Bronchus fibroblast of lung (primary cell): ENCODE measurements around a stretch of chr13.

GRCh38 chr13:111248887-111249231 lies 71.6 kb upstream of the TEX29 start:
- RAMPAGE, long total RNA, result no peak

- RAMPAGE, long total RNA, result no peak
Observed at GRCh38 chr13:111372621-111373079, 52.2 kb downstream of the TEX29 start.

- RAMPAGE, long total RNA, result no peak
Observed at GRCh38 chr13:111645904-111646103, 325.4 kb downstream of the TEX29 start.

- RAMPAGE, long total RNA, result no peak
Observed at GRCh38 chr13:112067748-112068342, 896 bp downstream of the SOX1 start.

DNA sequence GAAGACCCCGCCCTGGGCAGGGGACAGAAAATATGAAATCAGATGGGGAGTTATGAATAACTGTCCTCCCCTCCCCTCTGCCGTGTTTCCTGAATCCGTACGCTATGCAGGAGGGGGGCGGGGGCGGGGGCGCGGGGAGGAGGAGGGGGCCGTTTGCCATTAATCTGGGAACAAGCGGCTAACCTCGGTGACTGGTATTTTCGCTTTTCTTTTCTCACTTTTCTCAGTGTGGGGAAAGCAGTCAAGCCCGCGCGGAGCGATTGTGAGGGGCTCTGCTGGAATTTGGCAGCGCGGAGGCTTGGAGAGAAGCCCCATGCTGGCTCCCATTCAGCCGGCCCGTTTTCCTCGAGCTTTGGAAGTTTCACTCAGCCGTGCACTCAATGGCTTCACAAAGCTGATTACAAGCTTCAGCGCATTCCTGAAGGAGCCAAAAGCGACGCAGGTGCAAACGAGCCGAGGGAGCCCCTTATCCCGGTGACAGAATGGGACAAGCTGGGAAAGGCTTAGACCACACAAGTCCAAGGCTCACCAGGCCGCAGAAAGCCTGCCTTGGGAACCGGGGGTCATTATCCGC lies 36.9 kb downstream of the SOX1 start:
- RAMPAGE, long total RNA, result no peak

GRCh38 chr13:112204801-112205388 lies 137.9 kb downstream of the SOX1 start:
- RAMPAGE, long total RNA, result no peak

GRCh38 chr13:112242752-112243431 lies 133.3 kb upstream of the SPACA7 start:
- RAMPAGE, long total RNA, result no peak

- RAMPAGE, long total RNA, result no peak
Observed at GRCh38 chr13:112394961-112395439, 18.8 kb downstream of the SPACA7 start.

GRCh38 chr13:112562682-112563297 lies 25.2 kb downstream of the TUBGCP3 start:
- RAMPAGE, long total RNA, result no peak

DNA sequence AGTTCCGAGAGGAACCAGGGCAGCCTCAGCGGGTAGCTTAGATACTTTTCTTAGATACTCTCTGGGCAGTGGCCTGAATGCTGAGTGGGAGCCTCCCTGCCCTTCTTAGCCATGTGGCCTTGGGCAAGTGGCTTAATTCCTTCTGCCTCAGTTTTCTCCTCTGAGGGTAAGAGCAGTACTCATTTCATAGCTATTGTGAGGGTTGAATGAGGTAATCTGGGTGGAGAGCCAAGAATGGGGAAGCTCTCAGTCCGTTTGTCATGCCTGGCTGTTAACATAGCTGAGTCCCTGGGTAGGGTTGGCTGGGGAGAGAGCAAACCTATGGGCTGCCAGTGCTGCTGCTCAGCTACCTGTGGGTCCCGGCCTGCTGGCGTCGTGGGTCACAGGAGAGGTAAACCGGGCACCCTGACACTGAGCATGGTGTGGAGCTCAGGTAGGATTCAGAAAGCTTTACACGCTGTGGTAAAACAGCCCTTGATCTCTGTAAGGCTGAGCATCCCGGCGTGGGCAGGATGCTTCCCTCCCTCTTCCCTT lies 4.3 kb downstream of the ATP11A start:
- RAMPAGE, long total RNA, result no peak

DNA sequence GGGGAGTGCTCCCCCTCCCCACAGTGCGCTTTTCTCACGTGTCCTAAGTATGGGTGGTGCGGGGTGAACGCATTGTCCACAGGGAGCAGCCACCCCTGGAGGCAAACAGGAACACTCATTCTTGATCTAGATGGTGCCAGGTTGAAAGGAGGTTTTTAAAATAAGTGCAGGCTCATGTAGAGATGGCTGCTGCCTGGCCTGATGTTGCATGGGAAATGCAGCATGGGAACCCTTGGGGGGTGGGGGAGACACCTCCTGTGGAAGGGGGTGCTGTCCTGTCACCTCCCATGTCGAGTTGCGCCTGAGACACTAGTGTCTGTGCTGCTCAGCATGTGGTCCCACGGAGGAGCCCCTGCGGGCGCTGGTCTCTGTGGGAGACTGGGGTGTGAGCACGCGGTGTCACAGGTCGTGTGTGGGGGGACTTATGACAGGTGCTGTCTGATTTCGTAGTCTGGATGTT lies 52.2 kb downstream of the ATP11A start:
- RAMPAGE, long total RNA, result no peak

GRCh38 chr13:112796149-112796757 lies 106.4 kb downstream of the ATP11A start:
- RAMPAGE, long total RNA, result no peak

DNA sequence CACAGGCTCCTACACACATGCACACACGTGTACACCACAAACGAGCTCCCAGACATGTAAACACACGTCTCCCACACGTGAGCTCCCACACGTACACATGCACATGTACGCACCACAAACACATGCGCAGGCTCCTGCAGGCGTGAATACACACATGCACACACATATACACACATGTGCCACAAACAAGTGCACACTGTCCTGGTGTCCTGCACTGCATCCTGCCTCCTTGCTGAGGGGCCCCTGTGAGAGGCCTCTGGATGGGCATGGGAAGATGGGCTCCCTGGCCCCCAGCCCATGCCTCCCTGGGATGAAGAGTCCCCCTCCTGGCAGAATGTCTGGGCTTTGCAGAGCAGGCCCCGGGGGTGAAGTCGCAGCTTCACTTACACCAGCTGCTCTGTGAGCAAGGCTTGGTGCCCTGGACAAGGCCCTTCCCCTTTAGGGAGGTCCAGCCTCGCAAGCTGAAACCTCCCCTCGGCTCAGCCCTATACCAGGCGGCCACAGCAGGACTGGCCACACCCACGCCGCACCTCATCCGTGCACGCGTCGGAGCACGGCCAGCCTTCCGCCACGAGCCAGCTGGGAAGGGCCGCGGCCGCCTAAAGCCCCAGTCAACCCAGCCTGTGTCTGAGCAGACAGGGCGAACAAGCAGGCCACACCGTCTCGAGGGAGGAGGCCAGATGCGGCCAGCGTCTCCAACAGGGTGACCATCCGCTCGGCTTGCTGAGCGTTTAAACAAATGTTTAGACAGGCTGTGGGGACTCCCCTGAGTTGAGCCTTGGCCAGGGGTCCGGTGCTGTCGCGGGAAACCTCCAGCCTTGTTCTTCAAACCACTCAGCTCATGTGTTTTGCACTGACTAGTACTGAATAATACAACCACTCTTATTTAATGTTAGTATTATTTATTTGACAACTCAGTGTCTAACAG lies 83.2 kb upstream of the MCF2L start:
- RAMPAGE, long total RNA, result no peak

DNA sequence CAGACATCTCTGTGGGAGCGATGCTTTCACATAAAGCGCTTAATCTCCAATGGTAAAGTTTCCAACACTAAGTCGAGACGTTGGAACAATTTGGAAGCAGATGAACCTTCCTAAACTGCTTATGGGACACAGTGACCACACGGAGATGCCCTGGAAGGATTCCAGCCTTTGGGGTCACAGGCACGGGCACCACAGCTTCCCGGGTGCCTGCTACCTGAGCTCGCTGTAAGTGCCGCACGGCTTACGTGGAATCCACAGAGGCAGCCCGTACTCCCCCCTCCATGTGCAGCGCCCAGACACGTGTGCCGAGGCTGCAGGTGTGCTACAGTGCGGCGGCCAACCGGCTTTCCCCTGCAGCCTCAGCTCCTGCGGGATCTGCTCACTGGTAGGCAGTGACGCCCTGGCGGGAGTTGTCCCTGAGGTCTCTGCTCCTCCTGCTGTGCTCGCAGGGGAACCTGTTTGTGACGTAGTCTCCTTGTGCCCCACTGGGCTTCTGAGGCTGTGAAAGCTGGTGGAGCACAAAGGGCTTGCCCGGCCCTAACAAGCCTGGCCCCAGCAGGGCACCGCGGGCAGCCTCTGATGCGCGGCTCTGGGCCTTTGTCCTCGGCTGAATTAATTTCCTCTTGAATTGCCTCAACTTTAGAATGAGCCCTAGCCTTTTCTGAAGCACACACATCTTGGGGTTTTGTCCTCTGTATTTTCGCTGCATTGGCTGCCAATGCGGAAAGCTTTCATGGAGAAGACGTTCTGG lies 77.6 kb upstream of the MCF2L start:
- RAMPAGE, long total RNA, result no peak

DNA sequence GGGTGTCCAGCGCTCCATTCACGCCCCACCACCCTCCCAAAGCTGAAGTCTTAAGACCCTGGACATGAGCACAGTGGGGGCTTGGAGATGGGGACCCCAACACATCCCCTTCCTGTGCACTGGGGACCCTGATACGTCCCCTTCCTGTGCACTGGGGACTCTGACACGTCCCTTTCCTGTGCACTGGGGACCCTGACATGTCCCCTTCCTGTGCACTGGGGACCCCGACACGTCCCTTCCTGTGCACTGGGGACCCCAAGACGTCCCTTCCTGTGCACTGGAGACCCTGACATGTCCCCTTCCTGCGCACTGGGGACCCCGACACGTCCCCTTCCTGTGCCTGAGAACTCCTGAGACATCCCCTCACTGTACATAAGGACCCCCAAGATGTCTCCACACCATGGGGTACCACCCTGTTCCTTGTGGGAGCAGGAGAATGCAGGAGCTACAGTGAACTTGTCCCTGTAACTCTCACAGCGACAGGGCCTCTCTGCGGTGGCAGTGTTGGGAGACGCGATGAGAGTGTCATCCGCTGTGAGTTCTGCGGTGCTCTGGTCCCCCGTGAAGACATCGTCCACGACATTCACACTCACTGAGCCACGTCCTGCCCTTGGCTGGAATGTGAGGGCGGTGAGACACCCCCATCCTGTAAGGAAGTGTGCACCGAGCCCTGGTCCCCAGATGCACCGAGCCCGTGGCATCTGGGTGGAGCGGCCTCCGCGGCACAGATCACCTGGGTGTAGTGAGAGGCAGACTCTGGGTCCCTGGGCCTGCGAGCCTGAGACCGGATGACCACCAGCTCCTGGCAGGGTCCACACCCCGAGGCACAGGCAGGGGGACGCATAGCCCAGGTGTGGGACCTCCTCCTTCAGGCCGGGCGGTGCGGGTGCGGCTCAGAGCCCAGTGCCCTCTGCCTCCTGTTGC lies 12.1 kb downstream of the MCF2L start:
- RAMPAGE, long total RNA, result no peak

DNA sequence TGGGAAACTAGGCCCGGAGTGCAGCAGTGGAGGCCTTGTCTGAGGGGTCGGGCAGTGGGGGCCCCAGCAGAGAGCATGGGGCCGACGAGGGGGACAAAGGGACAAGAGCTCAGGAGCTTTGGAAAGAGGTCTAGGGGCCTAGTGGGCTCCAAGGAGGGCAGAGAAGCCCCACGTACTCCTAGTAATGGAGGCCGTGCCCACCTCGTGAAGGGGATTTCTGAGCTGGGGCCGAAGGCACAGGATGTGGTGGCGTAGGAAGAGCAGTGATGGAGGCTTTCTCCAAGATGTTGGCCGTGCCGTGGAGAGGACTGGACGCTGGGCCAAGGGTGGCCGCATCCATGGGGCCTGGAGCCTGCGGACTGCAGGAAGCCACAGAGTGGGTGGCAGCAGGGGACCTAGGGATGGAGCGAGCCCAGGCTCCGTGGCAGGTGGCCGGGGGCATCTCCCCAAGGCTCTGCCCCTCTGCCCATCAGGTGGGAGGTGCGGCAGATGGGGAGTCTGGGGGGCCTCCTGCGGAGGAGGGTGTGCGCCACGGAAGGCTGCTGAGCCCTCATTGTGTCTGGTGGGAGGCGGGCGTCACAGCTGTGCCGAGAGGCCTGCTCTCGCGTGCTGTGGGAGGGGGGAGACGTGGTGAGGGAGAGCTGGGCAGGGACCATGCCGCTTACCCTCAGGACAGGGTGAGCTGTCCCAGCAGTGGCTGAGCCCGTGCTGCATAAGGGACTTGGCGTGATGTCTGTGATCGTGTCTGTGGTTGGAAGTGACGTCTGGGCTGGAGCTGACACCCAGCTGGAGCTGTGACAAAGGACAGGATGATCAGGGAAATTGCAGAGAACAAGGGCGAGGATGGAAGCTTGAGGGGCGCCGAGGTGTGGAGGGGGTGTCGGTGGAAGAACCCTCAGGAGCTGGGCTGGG lies 13.3 kb downstream of the MCF2L start:
- RAMPAGE, long total RNA, result no peak

GRCh38 chr13:113002176-113002610 lies 33.2 kb downstream of the MCF2L start:
- RAMPAGE, long total RNA, result no peak

DNA sequence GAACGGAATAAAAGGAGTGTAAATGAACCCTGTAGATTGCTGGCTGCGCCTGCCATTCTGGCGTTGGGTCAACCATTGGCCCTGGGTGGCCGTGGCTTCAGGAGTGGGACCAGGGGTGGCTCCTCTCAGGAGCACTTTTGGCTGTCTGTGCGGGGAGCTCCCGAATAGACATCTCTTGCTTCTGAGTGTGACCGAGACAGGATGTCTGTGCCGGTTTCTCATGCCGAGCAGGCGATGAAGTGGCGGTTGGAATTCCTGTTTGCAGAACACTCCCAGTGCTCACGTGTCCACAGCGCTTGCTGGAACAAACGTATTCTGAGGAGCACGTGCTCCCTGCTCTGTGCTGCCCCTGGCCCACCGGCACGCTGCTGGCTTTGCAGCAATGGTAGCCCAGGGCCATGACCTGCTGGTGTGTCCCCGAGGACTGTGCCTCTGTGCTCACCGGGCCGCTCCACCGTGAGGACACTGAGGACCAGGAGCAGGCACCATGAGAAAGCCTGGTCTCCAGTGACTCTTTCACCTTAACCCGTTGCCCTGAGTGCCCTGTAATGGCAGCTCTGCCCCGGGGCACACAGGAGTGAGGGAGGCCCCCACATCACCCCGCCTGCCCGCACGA lies 40.2 kb upstream of the F7 start:
- RAMPAGE, long total RNA, result no peak

DNA sequence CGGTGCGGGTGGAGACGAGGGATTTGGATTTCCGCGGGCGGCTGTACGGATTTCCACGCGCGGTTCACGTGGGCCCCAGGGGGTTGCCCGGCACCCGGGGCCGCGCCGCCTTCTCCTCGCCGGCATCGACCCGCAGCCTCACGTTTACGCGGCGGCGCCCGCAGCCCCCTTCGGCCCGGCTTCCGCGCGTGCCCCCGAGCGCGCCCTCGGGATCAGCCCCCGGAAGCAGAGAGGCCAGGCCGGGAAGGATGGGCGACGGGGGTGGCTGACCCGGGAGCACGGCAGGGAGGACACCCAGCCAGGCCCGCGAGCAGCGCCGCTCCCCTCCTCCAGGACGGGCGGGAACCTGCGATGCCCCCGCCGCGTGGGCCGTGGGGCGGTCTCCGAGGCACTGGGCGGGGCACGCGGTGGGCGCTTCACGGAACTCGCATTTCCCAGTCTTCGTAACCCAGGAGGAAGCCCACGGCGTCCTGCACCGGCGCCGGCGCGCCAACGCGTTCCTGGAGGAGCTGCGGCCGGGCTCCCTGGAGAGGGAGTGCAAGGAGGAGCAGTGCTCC lies 4.7 kb downstream of the F7 start:
- RAMPAGE, long total RNA, result no peak

DNA sequence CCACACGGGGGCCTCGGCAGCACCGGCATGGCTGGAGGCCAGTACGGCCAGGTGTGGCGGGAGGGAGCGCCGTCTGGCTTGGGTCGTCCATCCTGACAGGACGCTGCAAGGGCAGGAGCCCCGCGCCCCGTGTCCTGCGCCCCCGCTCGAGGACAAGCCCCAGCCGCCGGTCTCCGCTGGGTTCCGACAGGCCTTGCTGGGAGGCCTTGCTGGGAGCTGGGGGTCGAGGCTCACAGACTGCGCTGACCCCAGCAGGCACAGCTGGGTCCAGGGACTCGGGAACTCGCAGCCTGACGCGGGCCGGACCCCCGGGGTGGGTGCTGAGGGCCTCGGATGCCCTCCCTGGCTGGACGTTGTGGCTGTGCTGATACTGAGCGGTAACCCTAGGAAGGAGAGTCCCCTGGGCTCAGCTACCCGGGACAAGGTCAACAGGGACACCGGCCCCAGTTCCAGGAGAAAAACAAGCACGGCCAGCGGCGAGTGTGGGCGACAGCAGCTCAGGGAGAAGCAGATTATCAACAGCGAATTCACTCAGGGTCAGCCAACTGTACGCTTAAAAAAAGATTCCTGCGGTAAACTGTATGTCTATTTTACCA lies 5.1 kb upstream of the PROZ start:
- RAMPAGE, long total RNA, result no peak